Placental epithelial cell (primary cell): ENCODE measurements around a stretch of chr6.

DNA sequence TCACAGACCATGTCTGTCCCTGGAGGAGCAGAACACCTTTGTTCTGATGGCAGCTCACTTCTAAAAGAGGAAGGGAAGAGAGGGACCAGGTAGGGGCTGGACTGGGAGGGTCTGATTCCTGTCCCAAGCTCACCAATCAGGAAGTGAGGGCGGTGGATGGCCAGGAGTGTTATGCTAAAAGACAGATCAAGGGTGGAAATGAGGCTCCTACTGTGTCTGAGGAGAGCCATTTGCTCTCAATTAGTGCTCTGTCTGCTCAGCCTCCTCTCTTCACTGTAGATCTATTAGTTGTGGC, 72.5 kb downstream of the ARMC2 start:
- CAGE, long polyA plus RNA = no peak

DNA sequence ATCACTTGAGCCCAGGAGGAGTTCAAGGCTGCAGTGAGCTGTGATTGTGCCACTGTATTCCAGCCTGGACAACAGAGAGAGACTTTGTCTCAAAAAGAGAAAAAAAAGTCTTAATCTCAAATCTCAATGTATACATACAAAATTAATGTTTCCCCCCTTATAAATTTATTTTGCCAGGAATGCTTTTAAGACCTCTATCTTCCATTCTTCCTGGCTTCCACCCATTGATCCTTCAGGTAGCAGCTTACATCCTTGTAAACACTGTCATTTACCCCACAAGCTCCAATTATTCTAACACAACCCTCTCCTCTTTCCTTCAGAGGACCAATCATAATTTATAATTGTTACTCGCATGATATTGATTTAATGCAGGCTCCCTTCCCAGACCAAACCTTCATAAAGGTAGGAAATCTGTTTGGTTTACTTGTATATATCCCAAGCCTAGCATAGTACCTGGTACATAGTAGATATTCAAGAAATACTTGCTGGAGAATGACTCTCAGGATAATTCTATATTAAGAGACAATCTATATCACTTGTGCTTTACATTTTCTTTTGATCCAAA, 98.9 kb downstream of the SESN1 start:
- CAGE, long polyA plus RNA = no peak

- CAGE, long polyA plus RNA = no peak
Observed at GRCh38 chr6:109059532-109060350, 34.9 kb downstream of the SESN1 start.

DNA sequence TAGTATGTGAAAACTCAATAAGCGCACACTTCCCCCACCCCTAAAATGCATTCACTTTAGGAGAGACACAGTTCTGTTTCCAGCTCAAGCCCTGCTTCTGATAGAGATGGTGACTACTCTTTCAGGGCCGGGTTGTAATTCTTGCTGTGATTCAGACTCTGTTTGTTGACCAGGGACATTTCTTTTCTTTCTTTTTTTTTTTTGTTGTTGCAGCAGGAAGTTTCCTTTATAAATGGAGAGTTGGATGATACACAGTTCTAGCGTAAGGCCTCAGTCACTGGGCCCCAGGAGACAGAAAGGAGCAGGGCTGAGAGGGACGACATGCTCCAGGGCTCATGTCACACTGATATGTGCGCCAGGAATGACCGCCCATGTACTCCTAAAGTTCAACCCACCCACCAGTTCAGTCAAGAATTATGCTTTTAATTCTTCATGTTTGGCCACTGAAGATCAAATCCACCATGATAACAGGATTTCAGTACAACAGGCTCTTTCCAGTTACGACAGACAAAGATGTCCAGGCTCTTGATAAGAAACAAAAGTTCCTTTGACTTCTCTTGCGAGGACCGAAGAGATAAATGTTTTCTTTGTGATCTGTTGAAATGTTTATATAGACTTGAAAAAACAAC, 142.5 kb downstream of the CD164 start:
- CAGE, long polyA plus RNA = no peak

GRCh38 chr6:109318069-109318986, 63.9 kb downstream of the CD164 start:
- CAGE, long polyA plus RNA = no peak

DNA sequence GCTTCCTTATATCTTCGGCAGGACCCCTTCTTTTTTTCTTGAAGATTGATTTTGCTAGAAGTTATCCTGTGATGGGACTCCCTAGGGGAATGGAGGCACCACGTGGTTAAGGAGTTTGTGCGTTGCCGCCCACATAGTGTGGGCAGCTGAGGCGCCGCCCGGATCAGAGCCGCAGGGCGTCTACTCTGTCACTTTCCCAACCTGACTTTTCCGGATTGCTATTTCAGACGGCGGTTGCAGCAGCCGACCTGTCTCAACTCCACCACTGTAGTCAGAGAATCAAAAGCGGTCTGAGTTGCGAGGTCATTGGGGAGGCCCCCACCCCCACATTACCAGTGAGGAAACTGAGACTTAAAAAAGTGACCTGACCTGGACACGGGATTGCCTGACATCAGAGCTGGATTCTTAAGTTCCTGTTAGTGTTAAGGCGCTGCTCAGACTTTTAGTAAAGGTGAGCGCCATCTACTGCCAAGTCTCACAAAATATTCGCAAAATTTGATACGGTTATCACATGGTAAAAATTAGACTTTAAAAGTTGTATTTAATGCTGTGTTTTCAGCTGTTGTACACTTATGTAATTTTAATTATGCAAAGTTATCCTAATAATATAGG, 775 bp upstream of the CD164 start:
- CAGE, long polyA plus RNA = no peak

DNA sequence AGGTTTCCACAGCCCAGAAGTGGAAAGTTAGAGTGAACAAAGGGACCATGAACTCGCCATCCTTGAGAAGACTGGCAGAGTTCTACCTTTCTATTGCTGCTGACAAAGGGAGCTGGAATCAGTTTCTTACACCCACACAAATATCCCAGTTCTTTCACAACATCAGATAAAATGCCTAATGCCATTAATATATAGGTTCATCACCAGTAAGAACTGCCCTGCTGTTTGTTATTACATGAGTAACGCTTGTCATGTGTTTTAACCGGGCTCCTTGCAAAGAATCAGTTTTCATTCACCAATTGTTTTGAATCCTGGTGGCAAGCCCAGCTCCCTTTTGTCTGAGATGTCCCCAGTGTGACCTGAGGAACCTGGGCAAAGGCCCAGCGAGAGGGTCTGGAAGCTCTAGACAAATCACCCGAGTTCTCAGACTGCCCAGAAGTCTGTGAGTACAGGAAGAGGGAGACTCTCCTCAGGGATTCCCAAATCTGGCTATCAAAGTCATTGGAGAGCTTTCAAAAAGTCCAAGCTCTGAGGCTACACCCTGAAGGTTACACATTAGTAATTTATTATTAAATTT, 7.5 kb upstream of the CD164 start:
- CAGE, long polyA plus RNA = no peak

DNA sequence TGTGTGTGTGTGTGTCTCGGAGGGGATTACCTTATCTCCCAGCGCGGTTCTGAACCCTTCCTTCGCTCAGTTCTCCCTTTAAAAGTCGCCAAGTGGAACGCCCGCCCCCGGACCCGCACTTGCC, 415 bp downstream of the PPIL6 start:
- CAGE, long polyA plus RNA = no peak

DNA sequence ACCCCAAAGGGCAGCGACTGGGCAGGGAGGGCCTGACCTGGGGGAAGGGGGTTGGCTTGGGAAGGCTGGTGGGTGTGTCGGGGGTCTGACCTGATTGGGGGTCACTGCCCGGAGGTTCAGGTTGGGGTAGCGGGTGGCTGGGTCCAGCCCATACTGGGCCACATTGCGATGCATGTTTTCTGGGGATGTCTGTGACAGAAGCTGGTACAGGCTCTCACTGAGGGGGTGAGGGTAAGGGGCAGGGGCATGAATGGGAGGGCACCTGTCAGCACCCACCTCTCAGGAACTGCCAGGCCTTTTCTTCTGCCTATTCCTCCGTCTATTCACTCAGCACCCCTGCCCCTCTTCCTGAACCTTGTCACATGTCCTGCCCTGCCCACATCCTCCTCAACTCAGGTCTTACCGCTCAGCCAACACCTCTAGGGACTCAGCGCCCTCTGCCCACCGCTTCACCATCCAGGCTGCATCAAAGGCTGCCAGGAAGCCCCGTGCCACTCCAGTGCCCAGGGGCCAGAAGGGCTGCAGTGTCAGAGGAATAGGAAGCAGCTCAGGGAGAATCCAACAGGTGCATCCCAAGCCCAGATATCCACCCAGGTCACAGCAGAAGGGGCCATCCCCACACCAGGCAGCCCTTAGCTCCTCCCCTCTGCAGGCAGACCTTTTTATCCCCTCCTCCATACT, 5.9 kb downstream of the MICAL1 start:
- CAGE, long polyA plus RNA = no peak

GRCh38 chr6:109967798-109968380, 10.2 kb upstream of the GPR6 start:
- CAGE, long polyA plus RNA = no peak

DNA sequence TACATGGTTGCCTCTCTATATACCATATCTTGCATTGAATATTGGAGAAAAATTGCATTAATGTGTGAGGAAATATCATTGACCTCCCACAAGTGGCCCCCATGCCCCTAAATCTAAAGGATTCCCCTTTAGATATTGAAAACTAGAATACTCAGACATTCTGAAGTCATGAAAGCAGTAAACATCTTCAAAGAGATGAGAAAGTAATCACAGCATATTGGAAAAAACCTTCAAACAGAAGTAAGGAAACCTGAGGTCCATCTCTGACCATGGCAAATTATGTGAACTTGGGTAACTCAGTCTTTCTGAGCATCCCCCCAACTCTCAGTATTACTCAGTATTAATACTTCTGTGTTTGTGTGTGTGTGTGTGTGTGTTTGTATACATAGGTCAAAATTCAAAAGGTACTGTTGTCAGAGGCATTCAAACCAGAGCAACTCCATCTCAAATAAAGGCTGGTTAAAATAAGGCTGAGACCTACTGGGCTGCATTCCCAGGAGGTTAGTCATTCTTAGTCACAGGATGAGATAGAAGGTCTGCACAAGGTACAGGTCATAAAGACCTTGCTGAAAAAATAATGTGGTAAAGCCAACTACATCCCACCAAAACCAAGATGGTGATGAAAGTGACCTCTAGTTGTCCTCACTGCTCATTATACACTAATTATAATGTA, 33.1 kb upstream of the SLC22A16 start:
- CAGE, long polyA plus RNA = no peak

GRCh38 chr6:110543184-110543742, 66.8 kb upstream of the SLC22A16 start:
- CAGE, long polyA plus RNA = no peak

DNA sequence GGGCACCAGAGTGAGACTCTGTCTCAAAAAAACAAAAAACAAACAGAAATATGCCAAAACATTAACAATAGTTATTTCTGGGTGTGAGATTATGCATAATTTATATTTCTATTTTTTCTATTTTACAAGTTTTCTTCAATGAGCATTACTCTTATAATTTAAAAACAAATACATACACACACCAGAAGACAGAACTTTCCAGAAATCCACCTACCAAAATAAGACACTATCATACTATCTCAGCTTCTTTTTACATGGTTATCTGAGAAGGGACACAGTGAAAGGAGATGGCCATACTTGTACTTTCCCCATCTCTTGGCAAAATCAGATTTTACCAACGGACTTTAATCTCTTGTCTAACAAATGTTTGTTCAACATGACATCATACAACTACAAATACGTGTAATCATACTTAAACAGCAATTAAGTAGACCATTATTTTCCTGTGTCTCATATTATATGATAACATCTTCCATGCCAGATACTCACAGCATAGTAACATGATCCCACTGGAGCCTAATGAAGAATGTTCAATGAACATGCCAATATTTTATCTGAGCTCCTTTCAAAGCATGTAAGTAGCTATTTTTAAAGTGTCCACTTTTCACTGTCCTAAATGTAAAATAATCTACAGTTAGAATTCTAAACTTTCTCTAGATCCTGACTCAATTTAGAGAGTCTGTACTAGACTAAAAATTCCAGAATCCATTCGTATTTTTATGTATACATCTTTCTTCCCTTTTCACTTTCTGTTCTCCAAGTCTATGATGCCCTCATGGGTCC, 133.8 kb downstream of the CDK19 start:
- CAGE, long polyA plus RNA = no peak

- CAGE, long polyA plus RNA = no peak
Observed at GRCh38 chr6:110894870-110895614, 20.5 kb downstream of the AMD1 start.

- CAGE, long polyA plus RNA = no peak
Observed at GRCh38 chr6:110897828-110898901, 23.6 kb downstream of the AMD1 start.

DNA sequence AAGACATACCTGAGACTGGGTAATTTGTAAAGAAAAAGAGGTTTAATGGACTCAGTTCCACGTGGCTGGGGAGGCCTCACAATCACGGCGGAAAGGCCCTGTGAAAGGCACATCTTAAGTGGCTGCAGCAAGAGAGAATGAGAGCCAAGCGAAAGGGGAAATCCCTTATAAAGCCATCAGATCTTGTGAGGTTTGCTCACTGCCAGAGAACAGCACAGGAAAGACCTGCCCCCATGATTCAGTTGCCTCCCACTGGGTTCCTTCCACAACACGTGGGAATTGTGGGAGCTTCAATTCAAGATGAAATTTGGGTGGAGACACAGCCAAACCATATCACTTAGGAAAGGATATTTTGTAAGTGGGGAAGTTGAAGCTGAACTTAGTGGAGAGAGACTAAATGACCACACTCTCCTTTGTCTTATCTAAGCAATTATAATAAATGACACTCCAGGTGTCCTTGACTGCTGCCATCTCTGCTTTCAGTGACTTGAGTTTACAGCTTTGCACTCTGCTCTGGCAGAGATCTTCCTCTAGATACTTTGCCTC, 31.9 kb downstream of the MFSD4B start:
- CAGE, long polyA plus RNA = no peak

- CAGE, long polyA plus RNA = no peak
Observed at GRCh38 chr6:111478072-111478537, 4.9 kb downstream of the REV3L start.

DNA sequence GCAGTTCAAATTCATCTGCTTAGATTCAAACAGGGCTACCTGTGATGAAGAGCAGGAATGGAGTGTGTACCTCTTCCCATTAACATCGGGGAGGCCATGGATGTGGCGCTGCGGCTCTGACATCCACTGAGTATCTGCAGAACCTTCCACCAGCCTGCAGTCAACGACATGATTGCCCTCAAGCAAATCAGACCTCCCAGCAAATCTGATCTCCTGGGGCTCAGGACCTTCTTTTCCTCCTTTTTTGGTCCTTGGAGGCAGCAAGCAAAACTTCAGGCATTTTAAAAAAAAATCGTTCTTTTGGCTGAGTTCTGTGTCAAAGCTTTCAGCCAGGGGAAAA, 103.2 kb upstream of the TRAF3IP2 start:
- CAGE, long polyA plus RNA = no peak

GRCh38 chr6:111777093-111777622, 96.1 kb downstream of the FYN start:
- CAGE, long polyA plus RNA = no peak

DNA sequence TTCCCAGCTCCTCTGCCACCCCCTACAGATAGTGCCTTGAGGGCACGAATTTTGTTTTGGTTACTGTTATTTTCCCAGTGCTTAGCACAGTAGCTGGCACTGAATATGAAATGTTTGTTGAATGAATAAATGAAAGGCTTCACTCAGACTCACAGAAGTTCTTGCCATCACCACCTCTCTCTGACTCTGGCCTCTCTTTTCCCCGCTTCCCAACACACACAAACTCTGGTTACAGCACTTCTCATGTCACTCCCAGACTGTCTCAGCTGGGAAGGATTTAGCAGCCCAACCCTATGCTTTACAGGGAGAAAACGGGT, 88.0 kb downstream of the FYN start:
- CAGE, long polyA plus RNA = no peak